PC-3 (cell line): ENCODE results near the genes FOXD1, FAM169A, HMGCR and CERT1.

DNA sequence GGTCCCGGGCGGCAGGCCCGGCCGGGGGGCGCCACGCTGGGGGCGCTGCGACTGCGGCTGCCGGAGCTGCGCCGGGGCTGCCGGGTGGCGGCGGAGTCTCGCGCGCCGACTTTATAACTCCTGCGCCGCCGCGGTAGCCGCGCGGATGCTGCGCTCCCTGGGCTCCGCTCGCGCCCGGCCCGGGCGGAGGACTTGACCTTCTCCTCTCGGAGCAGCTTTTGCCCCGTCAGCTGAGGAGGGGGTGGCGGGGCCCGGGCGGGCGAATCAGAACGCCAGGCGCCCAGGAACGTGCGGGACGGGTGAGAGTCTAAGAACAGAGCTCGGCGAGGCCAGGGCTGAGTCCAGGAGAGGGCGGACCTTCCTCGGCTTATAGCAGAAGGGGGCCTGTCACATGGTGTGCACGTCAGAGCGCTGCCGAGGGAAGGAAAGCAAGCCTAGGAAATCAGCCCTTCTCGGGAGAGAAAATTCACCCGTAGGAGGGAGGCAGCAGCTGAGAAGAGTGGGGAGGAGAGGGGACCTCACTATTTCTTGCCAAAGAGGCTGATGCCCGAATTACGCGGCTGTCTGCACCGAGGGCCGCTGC, at the start of gene FOXD1:
TSS of gene FOXD1 (minus strand) at position 343 of the 583 bp plus-strand sequence.
- RAMPAGE, long total RNA = no peak

DNA sequence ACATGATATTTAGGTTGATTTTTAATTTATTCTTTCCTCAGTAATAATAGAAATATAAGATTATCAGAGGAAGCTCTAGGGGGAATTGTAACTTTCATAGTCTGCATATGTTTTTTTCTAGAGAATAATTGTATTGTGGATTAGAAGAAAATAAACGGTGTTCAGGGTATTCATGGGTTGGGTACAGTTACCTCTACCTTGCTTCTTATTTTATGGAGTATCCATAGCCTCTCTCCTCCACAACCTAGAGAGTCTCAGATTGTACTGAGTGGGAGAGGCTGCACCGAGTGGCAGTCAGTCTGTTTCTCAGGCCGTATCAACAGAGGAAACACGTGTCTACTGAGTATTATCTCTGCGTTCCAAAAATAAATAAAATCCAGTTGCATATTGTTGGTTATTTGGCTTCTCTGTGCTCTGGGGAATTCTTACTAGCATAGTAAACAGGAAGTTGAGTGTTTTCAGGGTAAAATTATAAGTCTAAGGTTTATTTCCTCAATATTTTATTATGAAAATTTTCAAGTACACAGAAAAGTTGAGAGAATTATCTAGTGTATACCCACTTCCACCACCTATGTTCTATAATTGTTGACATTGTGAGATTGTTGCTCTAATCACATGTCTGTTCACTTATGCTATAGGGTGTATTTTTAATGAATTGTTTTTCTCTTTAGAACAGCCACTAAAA, 231.0 kb downstream of the ARHGEF28 start:
- RAMPAGE, long total RNA = no peak

GRCh38 chr5:73917403-73917943, 291.5 kb downstream of the ARHGEF28 start:
- RAMPAGE, long total RNA = no peak

DNA sequence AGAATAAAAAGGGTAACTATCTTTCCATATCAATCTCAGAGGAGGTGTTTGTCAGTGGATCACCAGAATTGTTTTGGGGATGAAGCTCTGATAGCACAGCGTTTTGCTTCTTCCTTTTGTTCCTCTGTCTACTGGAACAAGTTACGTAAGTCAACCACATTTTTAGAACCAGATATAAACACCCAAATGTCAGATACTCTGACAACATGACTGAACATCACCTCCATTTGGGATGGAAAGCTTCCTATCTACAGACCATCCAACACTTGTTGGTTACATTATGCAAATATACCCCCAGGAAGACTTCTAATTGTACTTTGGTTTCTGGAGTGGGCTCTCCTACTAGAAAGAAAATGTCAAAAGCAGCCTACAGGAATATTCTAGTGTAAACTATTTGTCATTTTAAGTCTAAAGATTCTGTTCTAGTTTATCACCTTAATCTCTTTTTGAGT, 293.3 kb downstream of the ARHGEF28 start:
- RAMPAGE, long total RNA = no peak

DNA sequence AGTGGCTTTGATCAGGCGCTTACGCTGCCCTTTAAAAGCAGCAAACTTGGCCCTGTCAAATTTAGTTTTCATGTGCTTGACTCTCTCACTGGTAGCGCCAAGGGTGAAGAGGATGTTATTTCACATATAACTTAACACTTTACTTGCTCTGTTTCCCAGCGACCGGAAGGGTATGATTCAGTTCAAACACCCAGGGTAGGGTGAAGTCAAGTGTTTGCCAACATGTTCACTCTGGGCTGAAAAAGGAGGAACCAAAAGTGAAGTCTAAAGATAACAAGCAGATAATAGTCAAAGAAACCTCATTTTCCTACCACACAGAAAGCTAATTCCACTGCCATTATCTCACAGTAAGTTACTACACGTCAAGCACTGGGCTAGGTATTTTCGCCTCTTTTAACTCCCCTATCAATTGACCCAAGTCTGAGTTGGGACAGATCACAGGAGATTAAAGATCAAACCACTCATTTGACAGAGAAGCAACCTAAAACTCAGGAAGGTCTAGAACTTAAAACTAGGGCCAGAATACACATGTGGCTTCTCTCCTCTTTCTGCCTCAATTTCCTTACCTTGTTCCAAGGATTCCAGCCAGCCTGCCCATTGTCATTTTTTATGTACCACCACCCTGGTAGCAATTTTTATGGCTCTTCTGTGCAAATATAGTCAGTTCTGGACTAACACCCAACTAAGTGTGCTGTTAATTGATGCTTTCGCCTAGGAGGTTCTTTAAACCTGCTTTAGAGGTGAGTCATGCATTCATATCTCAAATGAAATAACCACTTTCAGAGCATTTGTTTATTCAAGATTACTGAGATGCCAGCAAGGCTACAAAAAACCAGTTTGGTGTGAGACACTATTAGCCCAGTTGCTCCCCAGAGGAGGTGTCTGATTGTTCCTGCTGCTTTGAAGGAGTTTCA, 8.7 kb downstream of the ENC1 start:
- RAMPAGE, long total RNA = no peak

- RAMPAGE, long total RNA = no peak
Measured at GRCh38 chr5:74642969-74643652, 2.6 kb upstream of the ENC1 start.

DNA sequence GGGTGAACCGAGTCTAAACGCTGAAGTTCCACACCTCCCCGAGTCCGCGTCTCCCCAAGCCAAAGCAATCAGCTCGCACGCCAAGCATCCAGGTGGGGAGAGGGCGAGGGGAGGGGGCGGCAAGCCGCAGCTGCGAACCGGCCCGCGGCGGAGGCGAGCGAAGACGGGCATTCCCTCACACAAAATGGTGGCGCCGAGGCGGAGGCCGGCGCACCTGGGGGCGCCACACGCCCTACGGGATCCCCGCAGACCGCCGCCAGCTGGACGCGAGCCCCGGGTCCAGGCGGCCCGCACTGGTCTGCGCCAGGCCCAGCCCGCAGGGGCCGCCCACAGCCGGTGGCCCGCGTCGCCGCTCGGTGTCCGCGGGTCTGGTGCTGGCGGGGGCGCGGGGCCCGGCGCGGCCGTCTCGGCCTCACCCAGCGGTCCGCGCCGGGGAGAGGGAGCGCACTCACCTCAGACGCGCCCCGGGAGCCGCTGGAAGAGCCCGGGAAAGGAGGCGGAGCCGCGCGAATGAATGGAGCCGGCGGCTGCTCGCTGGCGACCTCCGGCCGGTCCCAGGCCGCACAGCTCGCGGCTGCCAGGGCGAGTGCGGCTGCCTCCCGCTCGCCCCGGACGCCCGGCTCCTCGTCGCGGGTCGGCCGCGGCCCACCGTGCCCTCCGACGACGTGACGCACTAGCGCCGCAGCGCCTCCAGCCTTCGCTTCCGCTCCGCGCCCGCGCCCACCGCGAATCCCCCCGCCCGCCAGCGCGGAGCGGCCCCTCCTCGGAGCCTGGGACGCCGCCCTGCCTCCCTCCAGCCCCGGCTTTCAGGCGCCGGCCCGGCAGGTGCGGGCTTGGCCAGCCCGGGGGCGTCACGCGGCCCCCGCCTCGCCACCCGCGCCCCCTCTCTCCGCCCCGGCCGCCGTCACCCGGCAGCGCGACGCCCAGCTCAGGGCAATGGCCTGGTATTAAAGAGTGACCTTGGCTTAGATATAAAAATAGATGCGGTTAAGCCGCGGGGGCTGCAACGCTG, at the start of gene FAM169A:
TSS of gene FAM169A (minus strand) at position 675 of the 1,012 bp plus-strand sequence.
- RAMPAGE, long total RNA = no peak

- RAMPAGE, long total RNA = no peak
Measured at GRCh38 chr5:74966614-74967250, 85.6 kb downstream of the GCNT4 start.

GRCh38 chr5:74974452-74975077, 77.8 kb downstream of the GCNT4 start:
- RAMPAGE, long total RNA = no peak

DNA sequence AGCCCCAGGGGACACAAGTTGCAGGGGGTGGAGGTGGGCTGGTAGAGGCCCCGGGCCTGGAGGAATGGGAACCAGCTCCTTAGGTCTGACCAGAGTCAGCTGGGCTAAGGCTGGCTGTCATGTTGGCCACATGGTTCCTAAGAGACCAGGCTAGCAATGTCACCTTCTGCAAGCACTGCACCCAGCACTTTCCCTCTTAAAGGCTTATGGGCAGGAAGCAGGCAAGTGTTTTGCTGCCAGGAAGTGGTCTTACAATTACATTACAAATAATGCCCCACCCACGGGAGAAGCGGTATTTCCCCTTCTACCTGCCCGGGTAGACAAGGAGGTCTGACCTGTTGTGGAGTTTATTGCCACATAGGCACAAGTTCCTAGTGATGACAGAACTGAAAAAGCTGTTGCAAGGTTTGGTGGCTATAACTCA, 18.0 kb downstream of the GCNT4 start:
- RAMPAGE, long total RNA = no peak

DNA sequence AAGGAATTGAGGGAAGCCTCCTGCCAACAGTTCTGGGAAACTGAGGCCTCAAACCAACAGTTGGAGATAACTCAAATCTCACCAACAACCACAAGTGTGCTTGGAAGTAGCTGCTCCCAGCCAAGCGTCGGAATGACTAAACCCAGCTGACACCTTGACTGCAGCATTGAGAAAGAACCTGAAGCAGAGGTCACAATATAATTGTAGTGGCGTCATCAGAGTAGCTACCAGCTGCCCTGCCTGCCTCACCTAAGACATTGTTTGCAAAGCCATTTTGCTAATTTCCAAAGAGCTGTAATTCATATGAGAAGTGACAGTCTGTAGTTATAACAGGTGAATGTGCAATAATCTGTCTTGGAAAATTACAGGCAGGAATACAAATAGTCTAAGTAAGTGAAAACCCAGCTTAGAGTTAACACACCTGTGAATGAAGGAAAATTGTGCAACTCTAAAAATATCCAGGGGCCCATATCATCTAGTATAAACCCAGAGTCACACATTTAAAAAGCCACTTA, 40.9 kb upstream of the ANKRD31 start:
- RAMPAGE, long total RNA = no peak

- RAMPAGE, long total RNA = no peak
Measured at GRCh38 chr5:75337100-75337424, at the start of gene HMGCR. Gene HMGCR (plus strand): TSS chr5:75337220.

GRCh38 chr5:75338622-75339328, 1.8 kb downstream of the HMGCR start:
- RAMPAGE, long total RNA = no peak

DNA sequence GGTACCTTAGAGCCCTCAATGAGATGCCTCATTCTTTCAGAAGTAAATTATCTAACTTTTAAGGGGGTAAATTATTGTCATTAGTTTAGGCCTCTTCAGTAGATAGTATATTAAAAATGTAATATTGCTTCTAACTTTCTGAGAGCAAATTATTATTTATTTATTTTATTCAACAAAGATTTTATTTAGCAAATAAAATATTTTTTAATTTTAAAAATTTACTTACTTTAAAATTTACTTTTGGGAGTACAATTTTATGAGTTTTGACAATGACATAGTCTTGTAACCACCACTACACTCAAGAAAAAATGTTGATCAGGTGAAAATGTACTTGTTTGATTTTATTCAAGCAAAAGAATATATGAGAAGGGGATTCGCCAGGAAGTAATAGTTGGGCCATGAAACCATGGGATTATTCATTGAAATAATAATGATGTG, 11.0 kb downstream of the HMGCR start:
- RAMPAGE, long total RNA = no peak

- RAMPAGE, long total RNA = no peak
Measured at GRCh38 chr5:75358964-75359792, 22.2 kb downstream of the HMGCR start.

GRCh38 chr5:75426197-75426795, 85.1 kb downstream of the CERT1 start:
- RAMPAGE, long total RNA = no peak

DNA sequence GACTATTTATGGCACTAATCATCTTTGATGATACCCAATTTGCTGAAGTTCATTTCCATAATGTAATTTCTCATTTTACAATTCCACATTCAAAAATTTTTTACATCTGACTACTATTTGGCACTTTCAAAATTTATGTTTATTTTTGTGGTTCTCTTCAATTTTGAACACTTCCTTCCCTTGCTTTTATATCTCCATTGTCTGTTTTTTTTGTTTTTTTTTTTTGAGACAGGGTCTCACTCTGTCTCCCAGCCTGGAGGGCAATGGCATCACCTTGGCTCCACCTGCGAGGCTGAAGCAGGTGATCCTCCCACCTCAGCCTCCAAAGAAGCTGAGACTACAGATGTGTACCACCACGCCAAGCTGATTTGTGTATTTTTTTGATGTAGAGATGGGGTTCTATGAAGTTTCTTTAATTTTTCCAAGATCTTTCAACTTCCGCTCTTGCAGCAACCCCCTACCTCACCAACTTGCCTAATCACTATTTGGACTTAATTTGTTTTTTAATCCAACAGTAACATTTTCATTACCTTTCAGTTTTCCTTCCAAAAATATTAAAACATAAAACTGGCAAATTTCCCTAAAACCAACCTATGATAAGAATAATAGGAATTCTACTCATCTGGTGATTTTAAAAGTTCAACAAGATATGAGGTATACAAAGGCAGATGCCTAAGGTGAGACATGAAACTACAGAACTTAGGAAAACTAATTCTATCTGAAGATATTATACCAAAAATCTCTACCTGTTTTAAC, 10.5 kb downstream of the CERT1 start:
- RAMPAGE, long total RNA = no peak

GRCh38 chr5:75510460-75511114, 842 bp downstream of the CERT1 start:
- RAMPAGE, long total RNA = no peak

DNA sequence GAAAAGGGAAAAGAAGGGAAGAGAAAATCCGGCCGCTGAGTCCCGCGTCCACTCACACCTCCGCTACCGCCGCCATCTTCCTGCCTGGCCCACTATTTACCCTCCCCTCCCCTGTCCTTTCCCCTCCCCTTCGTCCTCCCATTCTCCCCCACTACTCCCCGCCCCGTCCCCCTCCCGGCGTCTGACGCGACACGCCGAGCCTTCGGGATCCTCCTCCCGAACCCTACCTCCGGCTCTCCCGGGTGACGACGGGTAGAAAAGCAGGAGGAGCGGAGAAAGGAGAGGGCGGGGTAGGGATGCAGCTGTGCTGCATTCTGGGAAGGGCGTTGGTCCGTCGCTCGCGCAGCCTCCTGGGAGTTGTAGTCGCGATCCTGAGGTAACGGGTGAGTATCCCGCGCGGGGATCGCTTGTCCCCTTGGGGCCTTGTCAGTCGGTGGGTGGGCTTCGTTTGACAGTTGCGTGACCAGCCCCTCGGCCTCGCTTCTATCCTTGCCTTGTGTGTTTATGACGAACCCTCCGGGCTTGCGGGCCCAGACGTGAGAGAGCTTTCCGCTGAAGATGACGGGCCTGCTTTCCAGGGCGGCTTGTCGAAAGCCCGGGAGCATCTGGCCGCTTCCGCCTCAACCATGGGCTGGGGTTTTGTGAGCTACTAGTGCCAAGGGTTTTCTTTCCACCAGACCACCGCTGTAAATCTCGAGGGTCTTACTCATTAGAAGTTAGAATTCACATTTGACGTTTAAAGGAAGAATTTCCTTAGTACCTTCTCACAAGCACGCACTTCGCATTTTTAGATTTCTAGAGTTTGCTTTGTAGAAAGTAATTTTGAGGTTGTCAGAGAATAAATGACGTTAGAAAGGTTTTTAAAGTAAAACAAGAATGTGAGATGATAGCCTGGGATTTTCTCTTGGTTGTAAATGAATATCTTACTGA, at the start of gene CERT1:
TSS of gene CERT1 (minus strand) at position 98 of the 930 bp plus-strand sequence.
- RAMPAGE, long total RNA = no peak

- RAMPAGE, long total RNA = no peak
Measured at GRCh38 chr5:76083846-76085268, 1.2 kb downstream of the SV2C start.